Fallopian tube (tissue), 1 donor: ENCODE data around the gene STC2.

- PRO-cap, result no peak
Observed at GRCh38 chr5:173016237-173017095, 32.9 kb downstream of the ATP6V0E1 start.

- PRO-cap, result no peak
Observed at GRCh38 chr5:173230774-173231096, 4.3 kb downstream of the NKX2-5 start.

DNA sequence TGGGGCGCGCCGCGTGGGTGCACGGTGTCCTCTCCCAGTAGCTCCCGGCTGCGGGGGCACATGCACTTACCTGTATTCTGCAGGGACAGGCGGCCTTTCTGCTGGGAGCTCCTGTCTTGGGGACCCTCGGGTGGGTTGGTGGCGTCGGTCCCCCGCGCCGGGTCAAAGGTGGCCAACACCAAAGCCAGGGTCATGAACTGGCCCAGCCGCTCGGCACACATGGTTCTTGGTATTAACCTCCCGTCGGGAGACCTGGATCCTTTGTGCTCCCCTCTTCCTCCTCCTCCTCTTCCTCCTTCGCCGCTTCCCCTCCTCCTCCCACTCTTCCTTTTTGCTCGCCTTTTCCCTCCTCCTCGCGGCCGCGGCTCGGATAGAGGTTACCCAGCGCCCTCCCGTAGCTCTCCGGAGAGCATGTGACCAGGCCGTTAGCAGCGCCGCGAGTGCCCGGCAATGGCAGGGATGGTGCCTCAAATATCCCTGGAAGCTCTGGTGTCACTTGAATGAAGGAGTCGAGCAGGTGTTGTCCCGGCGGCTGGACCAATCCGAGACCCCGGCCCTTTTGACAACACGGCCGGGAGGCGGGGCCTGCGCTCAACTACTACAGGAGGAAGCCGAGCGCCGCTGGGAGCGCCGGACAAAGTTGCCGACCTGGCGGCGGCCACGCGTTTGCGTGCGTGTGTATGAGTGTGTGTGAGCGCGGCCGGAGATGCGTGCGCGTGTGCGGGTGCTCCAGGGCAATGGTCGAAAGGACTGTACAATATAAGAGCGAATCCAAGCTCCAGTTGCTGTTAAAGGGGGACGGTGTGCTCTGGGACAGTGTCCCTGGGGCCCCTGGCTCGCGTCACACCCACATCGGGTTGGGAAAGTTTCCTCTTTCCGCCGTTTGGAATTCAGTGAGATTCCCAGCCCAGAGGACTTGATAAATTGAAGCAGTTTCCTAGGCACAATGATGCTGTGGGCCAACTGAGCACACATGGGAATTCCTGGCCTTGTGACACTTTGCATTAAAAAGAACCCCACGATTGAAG is at the start of gene STC2:
STC2 (minus strand) TSS at position 442 of the 1,028 bp plus-strand sequence.
- PRO-cap, result bidirectional peak, plus-strand start at position 594 of the sequence, minus-strand start at position 442 of the sequence

DNA sequence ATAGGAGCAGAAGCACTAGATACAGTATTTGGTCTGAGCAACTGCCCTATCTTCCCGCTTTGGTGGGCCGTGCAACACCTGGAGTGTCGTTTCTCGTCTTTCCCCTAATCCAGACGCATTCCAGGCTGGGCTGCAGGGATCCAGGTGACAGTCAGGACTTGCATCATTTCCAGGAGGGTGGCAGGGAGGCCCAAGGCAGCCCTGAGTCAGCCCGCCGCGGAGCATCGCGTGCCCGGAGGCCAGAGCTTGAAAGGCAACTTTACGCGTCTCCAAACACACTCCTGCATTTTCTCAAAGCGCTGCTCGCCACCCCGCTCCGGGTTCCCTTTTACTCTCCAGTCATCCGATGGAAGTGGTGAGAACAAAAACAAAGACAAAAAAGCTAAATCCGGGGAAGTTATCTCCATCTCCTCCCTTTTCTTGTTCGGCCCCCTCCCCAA is 807 bp upstream of the STC2 start:
- PRO-cap, result no peak

DNA sequence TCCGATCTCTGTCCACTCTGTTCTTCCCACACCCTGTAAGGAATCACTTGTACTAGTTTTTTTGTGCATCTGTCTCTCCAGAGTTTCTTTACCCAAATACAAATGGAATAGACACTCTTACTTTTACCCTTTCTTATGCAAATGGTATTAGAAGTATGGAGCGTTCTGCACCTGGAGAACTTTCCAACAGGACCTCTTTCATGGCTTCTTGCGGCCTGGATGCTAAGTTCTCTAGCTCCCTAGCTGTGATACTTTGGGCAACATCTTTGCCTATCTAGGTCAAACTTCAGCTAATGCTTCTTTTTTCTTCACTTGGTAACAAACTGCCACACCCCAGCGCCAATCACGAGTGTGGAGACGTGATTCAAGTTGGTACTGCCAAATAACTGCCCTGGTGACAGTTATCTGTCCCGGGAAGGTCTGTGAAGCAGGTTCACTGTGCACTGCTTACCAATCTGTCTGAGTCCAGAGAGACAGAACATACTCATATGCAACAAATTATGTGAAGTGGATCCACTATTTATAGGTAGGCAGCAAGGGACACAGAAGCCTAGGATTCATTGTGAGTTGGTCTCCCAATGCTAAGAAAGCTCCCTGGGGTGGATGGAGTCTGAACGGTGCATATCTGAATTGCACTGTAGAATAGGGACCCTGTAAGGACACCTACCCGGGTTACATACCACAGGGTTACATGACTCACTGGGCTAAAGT is 95.2 kb upstream of the STC2 start:
- PRO-cap, result no peak

DNA sequence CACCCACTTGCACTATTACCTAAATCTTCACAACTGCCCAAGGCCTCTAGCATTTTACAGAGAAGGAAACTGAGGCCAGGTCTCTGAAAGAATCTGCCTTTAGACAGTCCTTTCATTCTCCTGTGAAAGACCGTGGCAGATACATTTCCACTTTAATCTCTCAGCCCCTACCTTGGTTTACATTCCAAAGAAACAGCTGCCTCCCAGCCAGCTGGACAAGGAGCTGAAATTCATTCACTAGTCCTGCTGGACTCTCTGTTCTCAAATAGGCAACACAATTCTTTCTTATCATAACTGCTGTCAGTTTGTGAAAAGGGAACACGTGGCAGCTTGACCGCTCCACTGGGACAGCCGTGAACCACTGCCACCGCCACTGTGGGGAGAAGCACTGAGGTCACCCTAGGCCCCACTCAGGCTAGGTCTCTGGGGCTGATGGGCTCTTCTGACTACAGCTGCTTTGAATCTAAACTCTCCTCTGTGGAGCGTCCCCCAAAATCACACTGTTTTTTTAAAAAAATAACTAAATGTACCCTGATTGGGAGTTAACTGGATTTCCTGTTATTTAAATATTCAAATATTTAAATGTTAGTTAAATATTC is 120.3 kb downstream of the BOD1 start:
- PRO-cap, result no peak

GRCh38 chr5:173501018-173501646 is 115.3 kb downstream of the BOD1 start:
- PRO-cap, result no peak

DNA sequence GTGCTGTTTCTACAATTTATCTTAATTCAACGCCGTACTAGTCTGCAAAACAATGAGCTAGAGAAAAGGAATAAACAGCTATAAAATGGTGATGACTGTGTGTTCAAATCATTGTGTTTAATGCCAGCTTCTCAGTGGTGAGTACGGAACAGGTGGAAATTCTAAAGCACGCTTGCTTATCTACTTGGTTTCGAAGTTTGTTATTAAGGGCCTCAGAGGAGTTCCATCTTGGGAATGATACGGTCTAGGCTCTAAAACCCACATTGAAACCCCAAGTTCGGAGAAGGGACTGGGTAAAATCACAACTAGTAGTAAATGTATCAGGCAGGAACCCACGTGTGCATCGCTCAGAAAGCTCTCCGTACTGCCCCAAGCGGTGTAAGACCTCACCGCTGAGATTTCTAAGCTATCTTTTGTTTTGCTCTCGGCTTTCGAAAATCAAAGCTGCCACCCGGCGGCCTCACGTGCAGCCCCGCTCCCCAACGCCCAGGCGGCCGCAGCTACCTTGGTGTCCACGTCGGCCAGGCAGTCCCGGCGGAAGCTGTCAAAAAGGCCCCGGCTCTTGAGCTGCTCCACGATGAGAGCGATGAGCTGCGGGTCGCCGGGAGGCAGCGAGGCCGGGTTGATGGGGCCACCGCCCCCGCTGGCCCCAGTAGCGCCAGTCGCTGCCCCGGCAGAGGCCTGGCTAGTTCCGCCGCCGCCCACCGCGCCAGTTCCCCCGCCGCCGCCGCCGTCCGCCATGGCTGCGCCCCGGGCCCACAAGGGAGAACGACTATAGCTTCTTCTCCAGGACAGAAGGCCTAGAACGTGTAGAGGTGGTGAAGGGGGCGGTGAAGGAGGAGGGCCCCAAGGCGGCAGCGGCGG is 522 bp downstream of the BOD1 start:
- PRO-cap, result no peak

DNA sequence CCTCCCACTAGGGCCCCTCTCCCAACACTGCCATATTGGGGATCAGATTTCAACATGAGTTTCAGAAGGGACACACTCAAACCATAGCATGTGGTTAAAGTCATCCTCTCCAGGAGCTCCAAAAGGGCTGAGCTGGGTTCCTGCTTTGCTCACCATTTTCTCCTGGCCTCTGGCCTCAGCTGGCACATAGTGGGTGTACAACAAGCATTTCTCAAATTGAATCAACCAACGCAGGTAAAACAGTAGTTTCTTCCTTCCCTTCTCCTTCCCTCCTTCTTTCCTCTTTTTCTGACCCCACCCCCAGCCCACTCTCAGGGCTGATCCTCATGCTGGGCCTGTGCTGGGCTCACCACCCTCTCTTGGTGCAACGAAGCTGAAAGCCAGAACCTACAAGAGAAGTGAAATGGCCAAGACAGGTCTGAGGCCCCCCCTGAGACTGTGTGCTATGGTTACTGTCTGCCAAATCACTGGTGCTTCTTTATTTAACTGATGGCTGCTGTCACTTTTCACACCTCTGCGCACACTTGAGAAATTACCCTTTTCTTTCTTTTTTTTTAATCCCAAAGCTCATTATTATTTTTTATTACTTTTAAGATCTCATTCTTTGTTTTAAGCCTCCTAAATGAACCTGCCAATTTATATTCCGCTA is 53.0 kb upstream of the BOD1 start:
- PRO-cap, result no peak

- PRO-cap, result no peak
Observed at GRCh38 chr5:173790145-173791314, 97.6 kb upstream of the CPEB4 start.

- PRO-cap, result no peak
Observed at GRCh38 chr5:173822383-173822772, 65.8 kb upstream of the CPEB4 start.

DNA sequence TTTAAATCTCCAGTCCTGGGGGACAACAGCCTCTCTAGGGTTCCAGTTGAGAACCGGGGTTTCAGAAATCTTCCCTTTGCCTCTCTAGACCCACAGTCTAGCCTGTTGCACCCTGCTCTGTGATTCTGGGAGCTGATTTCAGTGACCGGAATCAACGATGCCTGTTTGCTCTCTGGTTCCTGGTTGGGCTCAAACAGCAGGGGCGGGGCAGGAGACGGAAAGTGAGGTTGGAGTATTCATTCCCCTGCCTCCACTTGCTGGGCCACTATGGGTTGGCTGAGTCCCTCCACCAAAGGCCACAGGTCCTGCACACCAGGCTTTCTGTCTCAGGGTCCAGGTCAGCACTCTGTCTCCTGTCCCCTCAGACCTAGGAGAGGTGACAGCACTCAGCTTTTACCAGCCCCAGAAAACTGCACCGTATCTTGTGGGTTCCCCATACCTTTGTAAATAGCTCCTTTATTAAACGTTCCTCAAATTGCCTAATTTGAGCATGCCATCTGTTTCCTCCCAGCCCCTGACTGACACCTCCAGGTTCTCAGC is 23.7 kb upstream of the CPEB4 start:
- PRO-cap, result no peak

DNA sequence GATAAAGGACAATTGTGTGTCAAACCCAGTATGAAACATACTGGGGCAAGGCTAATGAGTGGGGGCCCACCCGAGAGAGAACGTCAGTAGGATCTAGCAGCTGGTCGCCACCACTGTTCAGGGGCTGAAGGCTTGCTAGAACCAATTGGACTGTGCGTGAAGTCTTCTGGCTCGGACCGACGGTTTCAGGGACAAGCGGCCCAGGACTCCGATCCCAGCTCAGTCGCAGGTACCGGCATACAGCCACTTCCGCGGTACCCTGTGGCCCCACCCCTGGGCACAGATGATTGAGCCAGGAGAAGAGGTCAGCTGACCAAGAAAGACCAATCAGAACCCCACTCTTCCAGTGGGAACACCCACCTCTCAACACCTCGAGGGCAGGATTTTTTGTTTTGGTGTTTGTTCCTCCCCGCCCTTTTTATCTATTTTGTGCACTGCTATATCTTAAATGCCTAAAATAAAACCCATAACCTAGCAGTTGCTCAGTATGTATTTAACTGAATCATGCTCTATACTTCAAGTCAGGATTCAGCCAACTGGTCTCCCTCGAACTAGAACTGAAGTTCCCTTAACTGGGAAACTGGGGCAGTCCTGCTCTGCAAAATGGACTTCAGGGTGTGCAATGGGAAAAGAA is 21.2 kb upstream of the CPEB4 start:
- PRO-cap, result no peak

DNA sequence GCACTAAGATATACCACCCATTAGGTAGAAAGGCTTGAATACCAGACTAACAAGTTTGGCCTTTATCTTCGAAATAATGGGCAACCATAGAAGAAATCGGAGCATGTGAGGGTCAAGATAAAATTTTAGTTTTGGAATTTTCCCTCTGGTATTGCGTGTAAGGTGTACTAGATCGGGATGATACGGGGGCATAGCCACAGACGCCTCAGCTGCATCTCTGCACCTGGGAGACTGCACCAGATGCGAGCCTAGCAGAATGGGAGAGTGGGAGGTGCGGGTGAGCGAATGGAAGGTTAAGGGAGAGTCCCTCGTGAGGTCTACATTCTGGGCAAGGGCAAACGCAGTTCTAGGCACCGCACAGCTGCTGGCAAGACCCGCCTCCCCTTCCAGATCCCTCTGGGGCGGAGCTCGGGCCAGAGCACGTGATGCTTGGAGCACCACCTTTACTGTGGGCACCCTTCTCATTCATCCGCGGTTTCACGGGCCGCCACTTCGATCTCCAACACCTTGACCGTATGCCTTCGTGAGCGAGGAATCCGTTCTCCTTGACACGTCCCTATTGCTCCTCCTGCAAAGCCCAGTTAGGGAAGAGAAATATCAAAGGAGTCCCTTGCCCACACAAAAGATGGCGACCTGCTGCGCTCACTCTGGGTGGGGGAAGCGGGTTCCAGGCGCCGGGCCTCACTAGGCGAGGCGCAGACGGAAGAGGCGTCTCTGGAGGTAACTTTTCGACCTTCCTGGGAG is 518 bp upstream of the CPEB4 start:
- PRO-cap, result unidirectional peak, minus-strand start at position 376 of the sequence; bidirectional peak, plus-strand start outside the sequence, minus-strand start at position 686 of the sequence

DNA sequence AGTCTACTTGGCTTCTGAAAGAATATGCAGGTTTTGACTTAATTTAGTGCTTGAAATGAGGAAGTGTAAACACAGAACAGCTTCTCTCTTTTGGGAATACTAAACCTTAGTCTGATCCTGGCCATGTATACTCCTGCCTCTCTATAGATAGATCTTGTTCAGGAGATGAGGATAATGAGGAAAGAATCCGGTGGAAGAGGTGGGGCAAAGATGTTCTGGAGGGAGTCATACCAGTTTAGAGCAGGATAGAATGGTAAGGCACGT is 19.9 kb downstream of the CPEB4 start:
- PRO-cap, result no peak

DNA sequence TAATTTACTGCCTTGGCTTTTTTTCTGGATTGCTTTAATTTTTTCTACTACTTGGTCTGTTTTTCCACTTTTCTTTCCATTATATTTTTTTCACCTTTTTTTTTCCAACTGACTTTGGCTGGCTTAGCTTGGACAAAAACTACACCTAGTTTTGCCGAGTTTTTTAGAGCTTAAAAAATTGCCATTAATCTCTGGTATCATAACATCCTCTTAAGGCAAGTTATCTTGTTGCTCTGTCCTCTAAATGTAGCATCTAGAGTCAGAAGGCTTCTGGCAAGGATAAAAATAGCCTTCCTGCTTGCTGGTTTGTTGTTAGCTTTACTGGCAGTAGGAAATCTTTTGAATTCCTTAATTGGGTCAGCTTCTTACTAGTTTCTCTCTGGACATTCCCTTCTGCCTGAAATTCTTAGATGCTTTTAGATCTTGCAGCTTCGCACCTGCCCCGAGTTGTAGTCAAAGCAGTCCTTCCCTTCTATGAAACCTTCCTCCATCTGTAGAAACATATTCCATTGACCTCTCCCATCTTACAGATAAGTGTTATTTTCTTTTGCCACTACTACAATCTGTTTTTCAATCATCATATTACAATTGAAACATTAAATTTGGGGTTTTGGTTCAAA is 35.6 kb downstream of the CPEB4 start:
- PRO-cap, result no peak

GRCh38 chr5:173965133-173965572 is 23.8 kb upstream of the C5orf47 start:
- PRO-cap, result no peak

DNA sequence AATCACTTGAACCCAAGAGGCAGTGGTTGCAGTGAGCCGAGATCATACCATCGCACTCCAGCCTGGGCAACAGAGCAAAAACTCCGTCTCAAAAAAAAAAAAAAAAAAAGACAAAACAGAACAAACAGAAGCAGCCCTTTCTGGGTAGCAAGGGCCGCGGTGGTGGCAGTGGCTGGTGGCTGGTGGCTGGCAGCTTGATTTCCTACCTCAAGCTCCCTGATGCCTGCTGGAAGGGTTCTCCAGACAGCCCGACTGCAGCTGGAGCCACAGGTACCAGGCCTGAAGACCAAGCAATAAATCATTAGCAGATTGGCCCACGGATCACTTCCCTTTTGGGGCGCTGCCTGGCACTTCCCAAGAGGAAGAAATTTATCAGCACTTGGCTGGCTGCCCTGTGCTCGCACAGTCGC is 116.0 kb upstream of the MSX2 start:
- PRO-cap, result no peak

GRCh38 chr5:175398048-175398440 is 45.9 kb downstream of the DRD1 start:
- PRO-cap, result no peak

GRCh38 chr5:175548765-175549231 is 70.4 kb downstream of the SFXN1 start:
- PRO-cap, result no peak